HepG2 (cell line): ENCODE measurements around a stretch of chr10.

DNA sequence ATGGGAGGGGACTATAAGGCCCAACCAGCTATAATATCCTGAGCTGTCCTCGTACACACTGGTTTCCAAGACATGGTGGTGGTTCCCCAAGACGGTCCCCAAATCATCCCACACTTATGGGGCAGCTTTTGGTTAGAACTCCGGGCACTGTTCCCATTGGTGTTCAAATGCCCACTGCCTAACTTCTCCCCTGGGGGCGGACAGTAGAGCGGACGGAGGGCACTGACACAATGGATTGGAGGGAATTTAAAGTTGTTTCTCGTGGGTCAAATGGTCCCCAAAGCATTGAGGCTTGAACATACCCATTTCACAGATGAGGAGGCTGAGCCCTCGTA is 6.1 kb downstream of the AIFM2 start:
- RRBS, 2 experiments: no CpG with 5 or more reads among the region's 8 CpGs
CAGE:
- cytosol, long polyA minus RNA: no peak
- cytosol, long polyA plus RNA: no peak
- long polyA plus RNA: no peak
- nucleus, long polyA minus RNA: no peak
- nucleus, long polyA plus RNA: no peak

DNA sequence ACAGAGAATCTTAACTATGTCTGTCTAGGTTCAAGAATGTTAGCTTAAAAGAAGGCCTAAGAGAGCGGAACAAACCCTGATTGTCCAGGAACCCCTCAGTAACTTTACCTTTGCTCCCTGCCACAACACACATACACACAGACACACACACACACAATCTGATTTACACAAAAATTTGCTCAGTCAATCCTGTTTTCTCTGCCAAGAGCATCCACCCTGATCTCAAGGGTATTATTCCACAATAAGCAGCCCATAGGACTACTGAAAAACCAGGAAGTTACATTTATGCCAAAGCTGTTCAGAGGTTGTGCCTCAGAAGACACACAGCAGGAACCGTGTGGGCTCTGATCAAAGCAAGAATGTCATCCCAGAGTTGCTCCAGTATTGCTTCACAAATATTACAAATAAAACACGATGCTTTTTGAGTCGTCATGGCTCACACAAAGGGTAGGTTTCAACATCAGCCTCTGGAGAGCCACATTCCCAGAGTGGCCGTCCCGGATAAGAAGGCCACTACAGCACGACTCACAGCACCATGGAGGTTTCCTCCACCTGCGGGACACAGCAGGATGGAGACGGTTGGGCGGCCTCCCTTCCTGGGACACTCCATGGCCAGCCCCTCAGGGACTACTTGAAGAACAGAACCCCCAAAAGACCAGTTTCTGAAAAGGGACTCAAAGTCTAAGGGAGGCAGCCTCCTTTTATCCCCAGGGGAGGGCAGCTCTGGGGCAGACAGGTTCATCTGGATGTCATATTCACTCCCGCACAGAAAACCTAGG is 1.6 kb downstream of the AIFM2 start:
- RRBS, 2 experiments: no CpG with 5 or more reads among the region's 11 CpGs
CAGE:
- cytosol, long polyA minus RNA: no peak
- cytosol, long polyA plus RNA: no peak
- long polyA plus RNA: no peak
- nucleus, long polyA minus RNA: no peak
- nucleus, long polyA plus RNA: no peak

DNA sequence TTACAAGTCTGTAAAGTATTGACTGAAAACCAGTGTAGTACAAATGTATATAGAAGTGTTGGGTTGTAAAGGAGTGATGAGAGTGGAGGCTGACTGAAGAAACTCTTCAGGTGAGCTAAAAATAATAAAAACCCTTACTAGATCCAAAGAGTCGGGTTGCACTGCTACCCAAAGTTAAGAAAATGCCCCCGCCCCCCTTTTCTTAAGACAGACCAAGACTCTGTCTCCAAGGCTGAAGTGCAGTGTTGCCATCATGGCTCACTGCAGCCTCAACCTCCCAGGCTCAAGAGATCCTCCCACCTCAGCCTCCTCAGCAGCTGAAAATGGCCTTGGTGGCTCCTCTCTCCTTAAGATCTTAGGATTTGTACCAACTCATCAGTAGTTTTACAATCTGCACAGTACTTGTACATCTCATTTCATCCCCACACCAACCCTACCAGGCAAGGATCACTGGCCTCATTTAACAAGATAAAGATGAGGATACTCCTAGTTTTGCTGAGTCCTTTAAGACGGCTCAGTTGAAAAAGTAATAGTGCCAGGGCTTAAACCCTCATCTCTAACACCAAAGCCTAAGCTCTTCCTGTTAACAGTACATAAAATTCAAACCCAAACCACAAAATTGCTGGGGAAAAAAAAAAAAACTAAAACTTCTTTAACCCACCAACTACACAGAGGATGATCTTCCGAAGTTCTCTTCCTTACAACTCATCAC is 1.5 kb downstream of the SAR1A start:
- RRBS, 2 experiments: no CpG with 5 or more reads among the region's 4 CpGs
CAGE:
- cytosol, long polyA minus RNA: no peak
- cytosol, long polyA plus RNA: no peak
- long polyA plus RNA: no peak
- nucleus, long polyA minus RNA: no peak
- nucleus, long polyA plus RNA: no peak

DNA sequence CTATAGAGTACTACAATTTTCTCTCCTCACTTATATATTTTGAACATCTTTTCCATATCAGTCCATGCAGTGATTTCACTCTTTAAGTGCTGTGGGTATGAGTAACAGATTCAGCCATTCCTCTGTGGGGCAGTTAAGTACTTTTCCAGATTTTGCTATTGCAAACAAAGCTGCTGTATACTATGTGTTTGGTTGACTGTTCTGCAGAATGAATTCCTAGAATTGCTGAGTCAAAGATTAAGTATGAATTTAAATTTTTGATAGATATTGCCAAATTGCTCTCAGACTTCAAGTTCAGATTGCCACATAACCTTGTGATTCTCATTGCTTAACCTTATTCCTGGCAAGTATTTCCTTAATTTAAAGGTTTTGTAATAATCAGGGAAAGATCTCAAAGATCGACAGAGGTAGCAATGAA is 21.6 kb upstream of the SAR1A start:
- RRBS, 2 experiments: no CpG with 5 or more reads among the region's 1 CpG
CAGE:
- cytosol, long polyA minus RNA: no peak
- cytosol, long polyA plus RNA: no peak
- long polyA plus RNA: no peak
- nucleus, long polyA minus RNA: no peak
- nucleus, long polyA plus RNA: no peak

DNA sequence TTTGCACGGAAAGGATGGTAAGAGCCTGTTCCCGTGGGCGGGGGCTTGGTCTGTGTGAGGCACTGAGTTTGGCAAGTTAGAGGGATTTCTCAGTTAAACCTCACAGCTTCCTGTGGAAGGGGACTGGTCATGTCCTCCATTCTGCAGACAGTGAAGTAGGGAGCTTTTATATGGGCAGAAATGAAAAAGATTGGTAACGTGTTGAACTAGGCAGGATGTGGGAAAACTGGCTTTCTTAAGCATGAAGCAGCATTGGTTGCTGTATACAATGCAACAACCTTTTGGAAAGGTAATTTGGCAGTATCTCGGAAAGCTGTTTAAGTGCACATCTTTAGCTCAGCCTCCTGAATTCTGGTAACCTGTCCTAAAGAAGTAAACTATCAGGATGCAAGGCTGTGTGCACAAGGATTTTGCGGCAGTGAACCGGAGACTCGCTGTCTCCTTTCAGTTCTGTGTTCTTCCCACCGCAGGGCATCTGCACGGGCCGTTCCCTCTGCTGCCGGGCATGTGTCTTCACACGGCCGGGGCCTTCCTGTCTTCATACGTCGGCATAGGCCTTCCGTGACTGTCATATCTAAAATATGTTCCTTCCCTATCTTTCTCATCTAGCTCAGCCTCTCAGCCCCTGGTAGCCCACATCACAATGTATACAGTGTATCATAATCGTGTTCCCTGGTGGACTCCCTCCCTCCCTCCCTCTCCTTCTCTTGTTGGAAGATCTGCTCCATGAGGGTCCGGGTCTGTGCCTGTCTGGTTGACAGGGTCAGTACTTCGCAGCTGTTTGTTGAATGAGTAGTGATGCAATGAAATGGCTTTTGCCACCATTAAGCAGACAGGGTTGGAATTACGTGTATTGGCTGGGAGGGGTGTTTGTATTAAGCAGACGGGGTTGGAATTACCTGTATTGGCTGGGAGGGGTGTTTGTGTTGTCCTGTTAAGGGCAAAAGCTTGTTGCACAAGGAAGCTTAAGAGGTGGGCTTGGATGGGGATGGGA is 16.4 kb downstream of the PALD1 start:
- RRBS, 2 experiments: 76% methylated on average over 5 of the region's 22 CpGs
CAGE:
- cytosol, long polyA minus RNA: no peak
- cytosol, long polyA plus RNA: no peak
- long polyA plus RNA: no peak
- nucleus, long polyA minus RNA: no peak
- nucleus, long polyA plus RNA: no peak

GRCh38 chr10:70500578-70501385 is 22.2 kb downstream of the PALD1 start:
- RRBS, 2 experiments: 39 to 50% methylated on average over 2 of the region's 13 CpGs
CAGE:
- cytosol, long polyA minus RNA: no peak
- cytosol, long polyA plus RNA: no peak
- long polyA plus RNA: no peak
- nucleus, long polyA minus RNA: no peak
- nucleus, long polyA plus RNA: no peak

- RRBS, 2 experiments: no CpG with 5 or more reads among the region's 1 CpG
CAGE:
- cytosol, long polyA minus RNA: no peak
- cytosol, long polyA plus RNA: no peak
- long polyA plus RNA: no peak
- nucleus, long polyA minus RNA: no peak
- nucleus, long polyA plus RNA: no peak
These were observed 12.8 kb downstream of the PRF1 start for GRCh38 chr10:70589761-70590170.

DNA sequence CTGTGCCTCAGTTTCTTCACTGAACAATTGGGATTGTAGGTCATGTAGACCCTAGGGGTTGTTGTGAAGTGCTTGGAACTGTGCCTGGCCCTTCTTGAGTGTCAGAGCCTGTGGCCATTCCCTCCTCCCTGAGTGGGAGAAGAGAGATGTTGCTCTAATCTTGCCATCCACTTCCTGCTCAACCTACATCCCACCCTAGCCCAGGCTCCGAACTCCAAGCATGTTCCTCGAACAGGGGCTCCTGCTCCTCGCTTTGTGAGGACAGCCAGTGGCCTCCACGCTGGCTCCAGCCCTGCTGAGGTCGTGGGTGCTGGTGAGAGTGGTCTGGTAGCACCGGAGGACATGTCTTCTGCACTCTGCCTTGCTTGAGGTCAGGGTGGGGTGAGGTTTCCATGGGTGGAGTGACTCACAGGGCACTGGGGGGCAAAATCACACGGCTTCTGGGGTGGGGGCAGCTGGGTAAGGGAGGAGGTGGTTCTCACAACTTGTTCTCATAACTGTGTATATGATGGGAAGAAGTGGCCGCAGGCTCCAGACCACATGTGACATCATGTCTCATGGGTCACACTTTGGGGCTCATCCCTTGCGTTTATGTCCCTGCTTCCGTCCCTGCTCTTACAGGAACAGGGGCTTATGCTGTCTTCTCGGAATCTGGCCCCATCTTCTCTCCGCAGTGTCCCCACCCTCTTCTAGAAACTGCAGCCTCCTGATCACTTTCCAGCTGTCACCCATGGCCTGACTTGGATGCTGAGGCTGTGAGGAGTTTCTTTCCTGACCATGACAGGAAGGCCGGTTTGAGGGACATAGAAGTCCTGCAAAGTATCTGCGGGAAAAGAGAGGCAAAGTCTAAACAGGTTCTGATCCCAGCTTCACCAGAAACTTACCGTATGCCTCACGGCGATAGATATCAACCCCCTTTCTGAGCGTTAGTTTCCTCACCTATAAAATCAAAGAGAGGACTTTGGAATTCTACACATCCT is 931 bp upstream of the PRF1 start:
- RRBS, 2 experiments: no CpG with 5 or more reads among the region's 18 CpGs
CAGE:
- cytosol, long polyA minus RNA: no peak
- cytosol, long polyA plus RNA: no peak
- long polyA plus RNA: no peak
- nucleus, long polyA minus RNA: no peak
- nucleus, long polyA plus RNA: no peak

DNA sequence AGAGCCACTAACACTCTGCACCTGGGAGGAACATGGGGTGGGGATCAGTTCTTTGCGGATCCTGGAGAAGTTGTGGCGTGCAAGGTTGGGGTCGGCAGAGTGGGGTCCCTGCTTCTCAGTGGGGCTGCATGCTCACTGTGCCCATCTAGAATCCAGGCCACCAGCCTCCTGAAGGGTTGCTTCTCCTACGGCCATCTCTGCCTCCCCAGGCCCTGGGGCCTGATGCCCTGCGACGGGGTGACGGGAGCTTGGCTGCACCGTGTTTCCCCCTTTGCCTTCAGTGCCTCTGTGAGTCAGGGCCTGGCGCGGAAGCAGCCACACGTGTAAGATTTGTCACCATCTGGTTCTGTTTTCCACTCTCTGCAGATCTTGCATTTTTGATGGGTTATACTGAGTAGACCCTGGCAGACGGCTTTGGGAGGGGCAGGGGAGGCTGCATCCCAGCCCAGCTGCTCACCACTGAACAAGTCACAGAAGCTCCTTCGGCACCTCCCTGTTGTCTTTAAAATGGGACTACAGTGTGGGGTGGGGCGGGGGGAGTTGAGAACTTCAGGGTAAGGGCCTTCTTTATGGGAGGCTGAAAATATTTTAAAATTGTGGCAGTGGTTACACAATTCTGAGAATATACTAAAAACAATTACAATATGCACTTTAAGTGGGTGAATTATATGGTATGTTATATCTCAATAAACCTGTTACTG is 7.3 kb downstream of the ADAMTS14 start:
- RRBS, 2 experiments: no CpG with 5 or more reads among the region's 14 CpGs
CAGE:
- cytosol, long polyA minus RNA: no peak
- cytosol, long polyA plus RNA: no peak
- long polyA plus RNA: no peak
- nucleus, long polyA minus RNA: no peak
- nucleus, long polyA plus RNA: no peak

DNA sequence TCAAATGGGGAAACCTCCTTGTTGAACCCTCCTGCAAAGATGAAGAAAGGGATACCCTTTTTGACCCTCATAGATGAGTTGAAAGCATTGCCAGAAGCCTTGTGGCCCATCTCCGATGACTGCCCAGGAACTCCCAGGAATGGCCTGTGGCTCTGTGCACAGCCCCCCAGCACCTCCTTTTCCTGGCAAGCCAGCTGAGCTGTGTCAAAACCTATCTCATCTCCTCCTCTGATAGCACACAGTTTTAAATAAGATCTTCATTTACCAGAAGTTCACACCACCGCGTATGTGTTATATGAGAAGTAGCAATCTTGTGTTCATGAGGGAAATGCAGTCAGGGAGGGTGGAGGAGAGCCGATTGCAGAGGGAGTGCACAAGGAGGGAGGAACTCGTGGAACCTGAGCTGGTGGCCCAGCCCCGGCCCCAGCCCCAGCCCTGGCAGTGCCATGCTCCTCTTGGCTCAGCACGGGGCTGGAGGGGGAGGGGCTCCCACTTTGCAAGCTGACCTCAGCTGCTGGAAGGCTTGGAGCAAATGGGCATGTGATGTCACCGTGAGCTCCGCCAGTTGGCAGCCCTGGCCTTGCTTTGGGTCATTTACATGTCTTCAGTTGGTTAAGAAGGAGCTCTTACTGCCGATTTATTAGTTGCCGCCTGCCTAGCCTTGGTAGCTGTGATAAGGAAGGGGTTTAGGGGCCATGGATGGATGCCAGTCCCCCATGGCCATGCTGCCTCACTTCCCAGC is 19.8 kb downstream of the UNC5B start:
- RRBS, 2 experiments: no CpG with 5 or more reads among the region's 11 CpGs
CAGE:
- cytosol, long polyA minus RNA: no peak
- cytosol, long polyA plus RNA: no peak
- long polyA plus RNA: no peak
- nucleus, long polyA minus RNA: no peak
- nucleus, long polyA plus RNA: no peak

GRCh38 chr10:71256025-71257077 is 44.0 kb downstream of the UNC5B start:
- RRBS, 2 experiments: no CpG with 5 or more reads among the region's 15 CpGs
CAGE:
- cytosol, long polyA minus RNA: no peak
- cytosol, long polyA plus RNA: no peak
- long polyA plus RNA: no peak
- nucleus, long polyA minus RNA: no peak
- nucleus, long polyA plus RNA: no peak

DNA sequence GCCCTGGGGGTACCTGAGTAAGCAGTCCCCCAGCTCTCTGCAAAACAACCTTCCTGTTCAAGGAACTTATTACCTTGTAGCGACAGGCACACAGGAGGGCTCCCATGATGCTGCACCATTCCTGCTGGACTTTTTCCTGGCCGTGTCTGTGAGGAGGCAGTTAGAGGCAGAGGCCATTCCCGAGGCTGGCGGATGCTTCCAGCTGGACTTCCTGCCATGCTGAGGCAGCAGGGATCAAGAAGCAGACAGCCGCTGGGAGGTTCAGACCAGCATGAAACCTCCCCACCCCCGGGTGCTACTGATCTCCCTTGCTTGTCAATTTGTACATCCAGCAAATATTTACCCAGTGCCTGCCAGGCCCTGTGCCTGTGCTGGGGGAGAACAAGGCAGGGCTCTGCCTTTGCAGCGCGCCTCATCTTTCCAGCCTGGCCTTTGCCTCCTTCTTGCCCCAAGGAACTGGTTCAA is 28.8 kb downstream of the SLC29A3 start:
- RRBS, 2 experiments: no CpG with 5 or more reads among the region's 8 CpGs
CAGE:
- cytosol, long polyA minus RNA: no peak
- cytosol, long polyA plus RNA: no peak
- long polyA plus RNA: no peak
- nucleus, long polyA minus RNA: no peak
- nucleus, long polyA plus RNA: no peak

DNA sequence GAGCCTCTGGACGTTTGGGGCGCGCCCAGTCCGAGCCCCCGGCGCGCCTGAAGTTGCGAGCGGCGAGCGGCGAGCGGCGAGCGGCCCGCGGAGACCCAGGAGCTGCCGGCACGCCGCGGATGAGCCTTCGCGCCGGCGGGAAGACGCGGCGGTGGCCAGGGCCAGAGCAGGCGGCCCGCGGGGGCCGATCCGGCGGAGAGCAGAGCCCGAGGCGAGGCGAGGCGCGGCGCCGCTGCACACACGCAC is 273 bp downstream of the CDH23 start:
- RRBS, 2 experiments: 10 to 12% methylated on average over 37 of the region's 42 CpGs
CAGE:
- cytosol, long polyA minus RNA: no peak
- cytosol, long polyA plus RNA: no peak
- long polyA plus RNA: no peak
- nucleus, long polyA minus RNA: no peak
- nucleus, long polyA plus RNA: no peak

DNA sequence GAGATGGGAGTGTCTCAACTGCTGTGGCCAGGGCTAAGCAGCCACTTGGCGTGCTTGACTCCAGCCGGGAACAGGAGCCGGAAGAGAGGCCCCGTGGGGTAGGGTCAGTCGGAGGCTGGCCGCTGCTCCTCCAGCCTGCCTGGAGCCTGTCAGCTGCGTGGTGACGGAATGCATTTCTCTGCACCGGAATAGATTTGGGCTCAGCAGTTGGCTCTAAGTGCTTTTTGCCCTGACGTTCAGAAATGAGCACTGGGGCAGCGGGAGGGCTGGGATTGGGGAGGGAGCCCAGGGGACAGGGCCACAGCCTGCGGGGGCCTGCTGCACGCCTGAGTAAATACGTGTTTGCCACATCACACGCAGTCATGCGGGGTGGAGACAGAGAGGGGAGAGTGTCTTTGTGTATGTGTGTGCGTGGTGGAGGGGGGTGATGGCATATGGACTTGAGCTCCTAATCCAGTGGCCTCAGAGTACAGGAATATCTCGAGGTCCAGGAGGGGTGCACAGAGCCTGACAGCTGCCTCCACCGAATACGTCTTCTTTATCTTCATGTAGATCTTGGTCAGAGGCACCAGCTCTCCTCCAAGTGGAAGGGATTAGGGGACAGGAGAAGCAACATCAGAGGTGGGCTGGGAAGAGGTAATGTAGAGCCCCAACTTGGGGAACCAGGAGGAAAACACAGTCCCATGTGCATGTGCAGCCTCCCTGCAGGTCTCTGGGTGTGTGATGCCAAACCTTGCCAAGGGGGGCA is 151.3 kb downstream of the CDH23 start:
- RRBS, 2 experiments: 39 to 60% methylated on average over 6 of the region's 20 CpGs
CAGE:
- cytosol, long polyA minus RNA: no peak
- cytosol, long polyA plus RNA: no peak
- long polyA plus RNA: no peak
- nucleus, long polyA minus RNA: no peak
- nucleus, long polyA plus RNA: no peak

DNA sequence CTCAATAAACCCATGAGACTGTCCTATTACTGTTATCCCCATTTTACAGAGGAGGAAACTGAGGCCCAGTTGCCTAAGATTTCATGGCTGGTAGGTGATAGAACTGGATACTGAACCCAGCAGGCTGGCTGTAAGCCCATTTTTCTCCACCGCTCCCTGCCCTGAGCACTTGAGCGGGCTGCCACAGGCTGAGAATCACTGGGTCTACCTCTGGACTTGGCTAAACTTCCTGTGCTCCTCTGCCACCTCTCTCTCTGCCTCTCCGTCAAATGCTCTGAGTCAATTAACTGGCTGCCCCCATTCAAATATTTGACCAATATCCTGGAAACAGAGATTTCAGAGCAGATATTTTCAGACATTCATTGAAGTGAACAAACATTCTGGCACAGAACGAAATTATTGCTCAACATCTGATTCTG is 129.7 kb downstream of the C10orf105 start:
- RRBS, 2 experiments: no CpG with 5 or more reads among the region's 4 CpGs
CAGE:
- cytosol, long polyA minus RNA: no peak
- cytosol, long polyA plus RNA: no peak
- long polyA plus RNA: no peak
- nucleus, long polyA minus RNA: no peak
- nucleus, long polyA plus RNA: no peak

DNA sequence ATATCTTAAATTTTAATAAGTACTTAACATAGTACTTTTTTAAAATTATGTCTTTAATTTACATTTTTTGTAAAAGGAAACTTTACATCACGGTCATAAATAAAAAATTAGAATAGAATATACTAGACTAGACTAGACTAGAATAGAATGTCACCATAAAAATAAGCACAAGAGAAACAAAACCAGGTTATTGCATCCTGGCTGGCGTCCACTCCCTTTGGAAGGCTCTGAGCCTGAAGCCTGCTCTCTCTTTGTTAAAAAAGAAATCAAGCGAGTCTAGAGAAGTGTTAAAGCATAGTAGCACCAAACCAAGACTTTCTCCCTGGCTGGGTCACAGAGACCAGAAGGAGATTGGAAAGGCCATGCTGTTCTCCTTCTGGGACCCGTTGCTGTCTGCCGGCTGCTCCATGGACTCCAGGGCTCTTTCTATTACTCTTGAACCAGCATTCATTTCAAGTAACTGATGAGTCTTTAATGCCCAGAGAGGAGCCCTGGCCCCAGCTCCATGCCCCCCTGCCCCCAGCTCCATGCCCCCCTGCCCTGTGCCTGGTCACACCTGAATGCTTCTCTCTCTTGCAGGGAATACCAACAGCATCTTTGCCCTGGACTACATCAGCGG is 104.5 kb downstream of the C10orf105 start:
- RRBS, 2 experiments: no CpG with 5 or more reads among the region's 6 CpGs
CAGE:
- cytosol, long polyA minus RNA: no peak
- cytosol, long polyA plus RNA: no peak
- long polyA plus RNA: no peak
- nucleus, long polyA minus RNA: no peak
- nucleus, long polyA plus RNA: no peak

DNA sequence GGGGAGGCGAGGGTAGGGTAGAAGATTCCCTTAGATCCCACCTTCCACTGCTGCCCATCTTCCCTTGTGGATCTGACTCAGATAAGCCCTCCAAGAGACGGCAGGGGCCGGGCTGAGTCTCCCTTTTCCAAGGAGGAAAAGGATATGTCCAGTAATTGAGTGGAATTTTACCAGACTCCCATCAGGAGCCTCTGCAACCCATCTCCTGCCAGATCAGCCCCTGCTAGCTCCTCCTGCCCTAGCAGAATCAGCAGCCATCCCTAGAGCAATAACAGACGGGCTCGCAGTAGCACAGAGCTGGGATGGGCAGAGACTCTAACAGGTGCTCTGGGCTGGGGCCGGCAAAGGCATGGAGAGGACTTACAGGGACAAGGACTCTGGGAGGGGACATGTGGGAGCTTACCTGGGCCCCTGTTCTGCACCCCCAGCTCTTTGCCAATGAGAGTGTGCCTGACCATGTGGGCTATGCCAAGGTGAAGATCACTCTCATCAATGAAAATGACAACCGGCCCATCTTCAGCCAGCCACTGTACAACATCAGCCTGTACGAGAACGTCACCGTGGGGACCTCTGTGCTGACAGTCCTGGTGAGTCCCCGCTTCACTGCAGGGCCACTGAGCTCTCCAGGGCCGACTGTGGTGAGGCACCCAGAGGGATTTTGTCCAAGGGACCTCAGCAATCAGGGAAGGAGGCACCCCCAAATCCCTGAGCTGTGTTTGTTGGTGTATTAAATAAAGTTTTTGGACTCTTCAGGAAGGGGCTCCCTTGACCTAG is 73.4 kb downstream of the C10orf105 start:
- RRBS, 2 experiments: no CpG with 5 or more reads among the region's 12 CpGs
CAGE:
- cytosol, long polyA minus RNA: no peak
- cytosol, long polyA plus RNA: no peak
- long polyA plus RNA: no peak
- nucleus, long polyA minus RNA: no peak
- nucleus, long polyA plus RNA: no peak

DNA sequence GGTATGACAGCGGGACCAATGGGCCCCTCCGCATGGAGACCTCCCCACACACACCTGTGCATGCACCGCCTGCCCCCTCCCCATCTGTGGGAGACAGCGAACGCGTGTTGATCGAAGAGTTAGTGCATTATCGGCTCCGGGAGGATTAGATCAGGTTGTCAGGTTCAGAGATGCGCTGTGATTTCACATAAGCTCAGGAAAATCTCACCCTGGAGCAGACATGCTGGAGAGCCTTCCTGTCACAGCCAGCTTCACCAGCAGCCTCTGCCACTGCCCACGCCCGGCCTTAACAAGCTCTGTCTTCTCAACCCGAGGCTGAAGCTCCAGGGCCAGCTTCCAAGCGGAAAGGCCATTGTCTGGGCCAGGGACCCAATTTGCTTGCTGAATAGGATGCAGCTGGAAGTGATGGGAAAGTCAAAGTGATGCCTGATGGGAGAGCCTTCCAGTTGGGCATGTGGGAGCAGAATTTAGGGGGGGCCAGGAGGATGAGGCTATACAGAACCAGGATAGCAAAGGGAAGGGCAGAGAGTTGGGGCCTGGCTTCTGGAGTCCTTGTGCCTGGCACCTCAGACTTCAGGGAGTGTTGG is 36.3 kb downstream of the C10orf105 start:
- RRBS, 2 experiments: no CpG with 5 or more reads among the region's 14 CpGs
CAGE:
- cytosol, long polyA minus RNA: no peak
- cytosol, long polyA plus RNA: no peak
- long polyA plus RNA: no peak
- nucleus, long polyA minus RNA: no peak
- nucleus, long polyA plus RNA: no peak

DNA sequence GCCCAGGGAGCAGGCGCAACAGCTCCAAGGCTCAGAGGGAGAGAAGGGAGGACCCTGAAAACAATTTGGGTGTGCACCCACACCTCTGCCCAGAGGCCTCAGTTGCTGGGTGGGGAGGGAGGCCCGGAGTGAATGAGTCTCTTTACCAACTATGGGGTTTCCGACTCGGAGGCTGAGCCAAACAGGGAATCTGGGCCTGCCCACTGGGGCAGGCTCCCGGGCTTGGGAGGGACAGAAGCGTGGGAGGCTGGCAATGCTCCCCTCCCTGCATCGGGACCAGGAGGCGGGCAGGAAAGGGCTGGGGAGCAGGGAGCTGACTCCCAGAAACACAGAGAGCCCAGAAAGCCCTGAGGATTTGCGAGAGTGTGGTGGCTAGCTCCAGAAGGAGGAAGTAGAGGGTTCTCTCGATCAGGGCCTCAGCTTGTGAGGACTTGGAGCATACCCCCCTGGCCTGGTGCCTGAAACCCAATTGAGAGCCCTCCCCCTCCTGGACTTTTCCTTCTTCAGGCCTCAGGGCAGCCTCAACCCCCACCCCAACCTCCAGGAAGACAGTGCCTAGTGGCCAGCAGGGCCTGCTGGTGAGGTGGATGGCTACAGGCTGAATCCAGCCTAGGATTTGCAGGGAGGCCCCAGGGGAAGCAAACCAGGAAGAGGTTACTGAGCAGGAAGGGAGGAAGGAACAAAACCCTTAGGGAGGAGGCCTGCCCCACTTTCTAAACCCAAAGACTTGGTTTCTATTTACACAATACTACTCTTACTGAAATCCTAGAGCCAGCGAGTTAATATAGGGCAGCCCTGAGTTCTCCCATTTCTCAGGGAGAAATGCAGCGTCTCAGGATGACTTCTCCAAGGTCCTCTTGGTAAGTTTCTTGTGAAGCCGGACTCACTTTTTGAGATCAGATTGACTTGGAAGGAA is 6.1 kb downstream of the C10orf105 start:
- RRBS, 2 experiments: 16 to 20% methylated on average over 2 of the region's 13 CpGs
CAGE:
- cytosol, long polyA minus RNA: no peak
- cytosol, long polyA plus RNA: no peak
- long polyA plus RNA: no peak
- nucleus, long polyA minus RNA: no peak
- nucleus, long polyA plus RNA: no peak

- RRBS, 2 experiments: no CpG with 5 or more reads among the region's 10 CpGs
CAGE:
- cytosol, long polyA minus RNA: no peak
- cytosol, long polyA plus RNA: no peak
- long polyA plus RNA: no peak
- nucleus, long polyA minus RNA: no peak
- nucleus, long polyA plus RNA: no peak
These were observed 7.2 kb upstream of the C10orf105 start for GRCh38 chr10:71726808-71727190.